Cardiac fibroblast (primary cell): ENCODE measurements around a stretch of chr5.

GRCh38 chr5:159049444-159050178, 50.1 kb downstream of the EBF1 start:
- RRBS = no CpG with 5 or more reads among the region's 9 CpGs

GRCh38 chr5:159119868-159120171, 20.1 kb upstream of the EBF1 start:
- RRBS = no CpG with 5 or more reads among the region's 1 CpG

GRCh38 chr5:160080313-160080871, 38.9 kb downstream of the PWWP2A start:
- RRBS = no CpG with 5 or more reads among the region's 5 CpGs

DNA sequence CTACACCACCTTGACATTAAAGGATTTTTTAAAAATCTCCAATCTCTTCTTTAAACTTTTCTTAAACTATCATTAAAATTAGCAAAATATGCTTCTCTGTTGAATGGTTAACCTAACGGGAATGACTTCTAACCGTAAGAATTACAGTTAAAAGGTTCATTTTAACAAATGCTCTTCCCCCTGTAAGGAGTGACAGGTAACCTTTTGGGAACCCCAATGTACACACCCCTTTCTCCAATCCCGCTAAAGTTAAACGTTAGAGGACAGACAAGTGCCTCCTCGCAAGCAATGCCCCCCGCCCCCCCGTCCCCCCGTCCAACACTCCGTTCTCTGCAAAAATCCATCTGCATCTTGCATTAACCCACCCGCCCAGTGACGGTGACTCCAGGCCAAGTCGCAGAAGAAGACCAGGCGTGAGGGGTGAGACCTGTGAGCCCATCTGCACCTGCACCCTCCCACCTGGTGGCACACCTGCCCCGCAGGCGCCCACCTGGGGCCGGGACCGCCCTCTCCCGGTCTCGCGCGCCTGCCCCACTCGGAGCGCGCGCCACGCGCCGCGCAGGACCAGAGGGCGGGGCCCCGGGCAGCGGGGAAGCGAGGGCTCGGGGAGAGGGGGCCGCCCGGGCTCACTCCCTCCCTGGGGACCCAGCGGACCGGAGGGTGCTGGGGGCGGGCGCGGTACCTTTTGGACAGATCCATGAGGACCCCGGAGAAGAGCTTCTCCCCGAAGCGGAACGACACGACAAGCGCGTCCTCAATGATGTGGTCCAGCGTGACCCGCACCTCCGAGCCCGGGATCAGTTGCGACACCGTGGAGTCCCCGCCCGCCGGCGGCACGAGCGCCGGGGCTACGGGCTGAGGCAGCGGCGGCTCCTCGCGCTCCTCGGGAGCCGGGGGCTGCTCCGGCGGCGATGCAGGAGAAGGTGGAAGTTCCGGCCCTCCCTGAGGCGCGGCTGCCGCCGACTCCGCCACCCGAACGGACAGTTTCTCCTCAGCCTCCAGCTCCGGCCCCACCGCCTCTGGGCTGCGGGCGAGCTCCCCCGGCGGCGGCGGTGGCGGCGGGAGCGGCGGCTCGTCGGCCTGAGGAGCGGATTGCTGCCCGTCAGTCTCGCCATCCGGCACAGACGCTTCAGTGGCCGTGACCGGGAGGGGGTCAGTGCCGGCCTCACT, 742 bp downstream of the PWWP2A start:
- RRBS = 1% methylated on average over 69 of the region's 101 CpGs

- RRBS = no CpG with 5 or more reads among the region's 21 CpGs
Observed at GRCh38 chr5:160159888-160160854, 40.9 kb upstream of the PWWP2A start.

DNA sequence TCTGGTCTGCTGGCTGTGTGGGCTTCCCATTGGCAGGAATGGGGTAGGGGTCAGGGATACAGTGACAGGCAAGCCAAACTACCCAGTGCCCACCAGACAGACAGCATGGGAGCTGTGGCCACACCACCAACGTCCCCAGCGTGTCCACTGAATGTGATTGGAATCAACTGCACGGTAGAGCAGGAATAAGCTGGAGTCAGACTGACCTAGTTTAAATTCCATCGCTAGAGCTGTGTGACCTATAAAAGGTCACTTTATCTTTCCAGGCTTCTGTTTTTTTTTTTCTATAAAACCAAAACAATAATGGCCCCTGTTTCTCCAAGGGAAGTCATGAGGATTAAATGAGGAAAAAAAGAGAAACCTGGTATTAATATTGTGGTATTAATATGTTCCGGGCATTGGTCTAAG, 50.6 kb upstream of the PWWP2A start:
- RRBS = 69% methylated on average over 1 of the region's 5 CpGs

DNA sequence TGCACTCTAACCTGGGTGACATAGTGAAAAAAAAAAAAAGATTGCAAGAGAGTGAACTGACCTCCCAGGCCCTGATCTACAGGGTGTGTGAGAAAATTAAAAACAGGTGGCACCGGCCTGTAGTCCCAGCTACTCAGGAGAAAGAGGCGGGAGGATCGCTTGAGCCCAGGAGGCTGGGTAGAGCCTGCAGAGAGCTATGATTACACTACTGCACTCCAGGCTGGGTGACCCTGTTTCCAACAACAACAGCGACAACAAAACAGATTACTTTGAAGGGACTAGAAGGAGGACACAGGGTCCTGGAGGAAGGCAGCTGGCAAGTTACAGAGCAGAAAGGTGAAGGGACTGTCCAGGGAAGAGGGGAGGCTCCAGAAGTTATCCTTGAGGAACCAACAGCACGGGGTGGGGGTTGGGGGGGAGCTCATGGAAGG, 42.2 kb upstream of the FABP6 start:
- RRBS = no CpG with 5 or more reads among the region's 5 CpGs

GRCh38 chr5:160213518-160213821, 15.8 kb upstream of the FABP6 start:
- RRBS = no CpG with 5 or more reads among the region's 4 CpGs

DNA sequence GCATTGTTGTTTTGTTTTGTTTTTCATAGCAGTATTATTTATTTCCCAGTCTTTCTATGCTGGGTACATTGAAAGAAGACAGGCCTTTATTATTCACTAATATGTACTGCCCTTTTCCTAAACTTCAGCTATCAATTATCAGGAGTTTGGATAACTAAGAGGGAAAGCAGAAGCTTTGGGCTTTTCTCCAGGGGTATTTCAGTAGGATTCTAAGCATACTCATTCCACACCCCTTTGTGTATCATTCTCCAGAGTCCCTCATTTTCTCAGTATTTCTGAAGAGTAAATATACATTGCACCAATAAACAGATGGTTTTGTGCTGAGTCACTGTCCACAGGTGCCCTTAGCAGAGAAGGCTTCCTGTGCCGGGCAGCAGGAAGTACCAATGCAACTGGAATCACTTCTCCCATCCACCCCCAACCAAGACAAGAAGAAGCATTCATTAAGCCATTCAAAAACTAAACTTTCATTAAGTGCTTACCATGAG, 3.5 kb upstream of the CCNJL start:
- RRBS = no CpG with 5 or more reads among the region's 1 CpG

GRCh38 chr5:160414849-160415314, 4.0 kb downstream of the SLU7 start:
- RRBS = no CpG with 5 or more reads among the region's 3 CpGs

DNA sequence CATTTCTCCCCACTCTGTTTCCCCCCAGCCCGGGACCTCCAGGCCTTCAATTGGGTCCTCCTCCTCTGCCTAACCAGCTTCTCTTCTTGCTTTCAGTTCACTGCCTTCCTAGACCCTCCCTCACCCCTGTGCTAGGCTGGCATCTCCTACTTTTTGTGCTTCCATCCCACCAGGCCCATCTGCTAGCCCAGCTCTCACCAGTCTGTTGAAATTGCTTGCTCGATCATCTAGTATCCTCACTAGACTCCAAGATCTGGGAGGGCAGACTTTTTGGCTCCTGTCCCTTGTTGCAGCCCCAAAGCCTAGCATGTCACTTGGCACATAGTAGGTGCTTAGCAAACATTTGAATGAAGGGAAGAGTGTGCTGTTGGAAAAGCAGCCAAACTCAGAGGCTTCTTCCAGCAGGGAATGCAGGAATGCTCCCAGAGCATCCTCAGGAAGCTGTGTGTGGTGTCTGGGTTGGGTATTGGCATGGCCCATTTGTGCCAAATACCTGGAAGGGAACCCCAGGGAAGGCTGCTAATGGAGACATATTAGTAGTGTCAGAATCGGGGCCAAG, 193.6 kb downstream of the PTTG1 start:
- RRBS = no CpG with 5 or more reads among the region's 3 CpGs

DNA sequence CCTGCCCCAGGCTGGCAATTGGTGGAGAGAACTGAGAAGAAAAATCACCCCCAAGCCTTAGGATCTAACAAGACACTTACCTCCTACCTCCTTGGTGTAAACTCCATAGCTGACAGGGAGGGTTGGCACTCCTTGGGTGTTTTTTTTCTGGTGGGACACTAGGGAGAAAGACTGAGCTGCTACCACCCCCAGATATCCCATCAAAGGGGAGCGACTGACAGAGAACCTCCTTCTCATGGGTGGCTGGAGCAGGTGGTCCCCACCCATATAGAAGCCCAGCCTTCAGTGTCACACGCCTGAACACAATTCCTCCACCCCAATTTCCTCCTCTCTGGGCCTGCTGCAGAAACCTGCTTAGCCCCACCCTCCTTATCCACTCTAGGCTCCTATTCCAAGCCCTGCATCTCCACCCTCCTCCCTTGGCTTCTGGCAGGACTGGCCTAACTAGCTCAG, 77.2 kb upstream of the ATP10B start:
- RRBS = no CpG with 5 or more reads among the region's 2 CpGs

GRCh38 chr5:161920269-161920566, 72.3 kb downstream of the GABRA1 start:
- RRBS = no CpG with 5 or more reads among the region's 1 CpG

- RRBS = no CpG with 5 or more reads among the region's 2 CpGs
Observed at GRCh38 chr5:162897009-162897222, 540.5 kb upstream of the CCNG1 start.

- RRBS = no CpG with 5 or more reads among the region's 13 CpGs
Observed at GRCh38 chr5:163502943-163503736, 2.3 kb upstream of the MAT2B start.

GRCh38 chr5:163503878-163505003, 1.2 kb upstream of the MAT2B start:
- RRBS = no CpG with 5 or more reads among the region's 31 CpGs

- RRBS = no CpG with 5 or more reads among the region's 7 CpGs
Observed at GRCh38 chr5:163914927-163915405, 409.5 kb downstream of the MAT2B start.

DNA sequence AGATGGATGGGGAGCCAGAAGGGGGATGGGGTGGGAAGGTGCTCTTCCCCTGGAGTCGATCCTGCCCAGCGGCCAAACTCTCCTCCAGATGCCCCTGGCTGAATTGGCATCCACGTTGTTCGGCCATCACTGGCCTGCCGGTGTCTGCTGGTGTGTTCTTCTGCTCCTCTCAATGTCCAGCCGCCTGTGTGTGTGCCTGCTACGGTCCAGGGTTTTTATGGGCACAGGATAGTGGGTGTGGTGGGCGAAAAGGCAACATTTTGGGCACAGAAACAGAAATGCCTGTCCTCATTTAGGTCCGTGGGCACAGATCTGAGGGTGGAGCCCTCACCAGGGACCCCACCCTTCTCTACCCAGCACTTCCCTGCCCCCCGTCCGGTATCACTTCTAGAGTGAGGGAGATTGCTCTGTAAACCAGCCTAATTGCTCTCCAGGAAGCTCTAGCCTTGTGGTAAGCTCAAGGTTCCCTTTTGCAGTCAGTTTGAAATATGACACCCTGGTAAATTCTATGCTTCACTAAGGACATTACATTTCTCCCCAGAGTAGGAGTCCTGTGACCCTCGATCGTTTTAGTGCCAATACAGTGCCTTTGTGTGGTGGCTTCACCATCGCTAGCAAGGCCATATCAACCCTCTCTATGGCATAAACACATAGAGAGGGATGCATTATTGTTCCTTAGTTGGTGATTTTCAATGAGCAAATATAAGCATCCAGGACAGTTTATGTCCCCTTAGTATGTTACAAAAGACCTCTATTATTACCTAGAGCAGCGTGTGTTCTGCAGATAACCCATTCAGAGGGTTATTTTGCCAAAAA, 410.2 kb downstream of the MAT2B start:
- RRBS = no CpG with 5 or more reads among the region's 15 CpGs

- RRBS = no CpG with 5 or more reads among the region's 13 CpGs
Observed at GRCh38 chr5:168104654-168105517, 186.6 kb upstream of the WWC1 start.